ENCODE data around the genes STK32B and WFS1.

DNA sequence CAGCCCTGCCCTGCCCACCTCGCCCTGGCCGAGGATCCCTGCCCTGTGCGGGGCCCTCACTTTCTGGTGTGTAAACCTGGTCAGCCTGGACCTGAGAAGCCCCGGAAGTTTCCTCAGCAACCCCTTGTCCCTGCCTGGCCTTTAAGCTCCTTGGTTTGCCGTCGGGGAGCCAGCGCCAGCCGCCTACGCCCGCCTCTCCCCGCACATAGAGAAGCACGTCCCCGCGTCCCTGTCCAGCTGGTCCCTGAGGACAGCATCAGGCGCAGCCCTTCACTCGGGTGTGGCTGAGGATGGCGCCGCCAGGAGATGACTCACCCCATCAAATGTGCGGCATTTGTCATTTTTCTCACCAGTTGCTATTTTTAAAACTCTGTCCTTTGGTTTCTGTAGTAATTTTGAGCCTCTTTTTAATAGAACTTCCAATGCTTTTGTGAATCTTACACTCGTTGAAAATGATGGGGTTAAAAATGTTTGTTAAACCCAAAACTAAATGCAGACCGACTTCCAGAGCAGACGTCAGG, 113.1 kb upstream of the LRPAP1 start:
- RRBS: no CpG with 5 or more reads among the region's 22 CpGs

- RRBS: 49% methylated on average over 8 of the region's 27 CpGs
Measured at GRCh38 chr4:3744029-3744700, 22.0 kb upstream of the ADRA2C start.

DNA sequence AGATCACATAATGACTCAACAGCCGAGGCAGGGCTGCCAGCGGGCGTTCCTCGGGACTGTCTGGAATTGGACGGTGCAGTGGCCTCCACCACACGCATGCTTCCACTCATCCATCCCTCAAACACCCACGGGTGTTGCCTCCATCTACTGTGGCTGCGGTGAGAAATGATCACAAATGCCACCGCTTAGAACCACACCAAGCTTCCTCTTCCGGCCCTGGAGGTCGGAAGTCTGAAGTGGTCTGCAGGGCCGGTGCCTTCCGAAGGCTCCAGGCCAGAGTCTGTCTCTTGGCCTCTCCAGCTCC, 6.8 kb upstream of the ADRA2C start:
- RRBS: no CpG with 5 or more reads among the region's 13 CpGs

GRCh38 chr4:3938916-3939186, 172.7 kb downstream of the ADRA2C start:
- RRBS: no CpG with 5 or more reads among the region's 7 CpGs

DNA sequence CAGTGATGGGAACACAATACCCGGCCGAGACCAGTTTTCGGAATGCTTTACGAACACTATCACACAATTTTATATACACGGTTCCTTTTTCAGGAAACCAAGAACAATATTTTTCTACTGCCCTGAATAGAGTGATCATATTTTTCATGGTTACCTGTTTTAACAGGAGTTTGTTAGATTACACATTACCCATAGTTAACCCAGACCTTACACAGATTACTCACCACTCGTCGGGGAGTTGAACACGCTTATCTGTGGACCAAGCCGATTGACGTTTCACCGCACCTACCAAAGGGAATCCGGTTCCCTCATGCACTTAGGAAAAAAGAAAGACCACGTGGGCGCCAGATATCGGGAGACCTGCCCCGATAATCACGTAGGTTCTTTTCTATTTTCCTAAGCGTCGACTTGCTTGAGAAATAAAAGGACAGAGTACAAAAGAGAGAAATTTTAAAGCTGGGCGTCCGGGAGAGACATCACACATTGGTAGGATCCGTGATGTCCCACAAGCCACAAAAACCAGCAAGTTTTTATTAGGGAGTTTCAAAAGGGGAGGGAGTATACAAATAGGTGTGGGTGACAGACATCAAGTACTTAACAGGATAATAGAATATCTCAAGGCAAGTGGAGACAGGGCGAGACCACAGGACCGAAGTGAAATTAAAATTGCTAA, 178.8 kb downstream of the OTOP1 start:
- RRBS: no CpG with 5 or more reads among the region's 24 CpGs

GRCh38 chr4:4107317-4107837, 119.4 kb downstream of the OTOP1 start:
- RRBS: 2% methylated on average over 14 of the region's 56 CpGs

- RRBS: no CpG with 5 or more reads among the region's 13 CpGs
Measured at GRCh38 chr4:4273284-4273816, 16.6 kb downstream of the LYAR start.

- RRBS: no CpG with 5 or more reads among the region's 1 CpG
Measured at GRCh38 chr4:4796562-4796977, 62.9 kb upstream of the MSX1 start.

- RRBS: 47% methylated on average over 4 of the region's 6 CpGs
Measured at GRCh38 chr4:4851728-4851971, 7.8 kb upstream of the MSX1 start.

DNA sequence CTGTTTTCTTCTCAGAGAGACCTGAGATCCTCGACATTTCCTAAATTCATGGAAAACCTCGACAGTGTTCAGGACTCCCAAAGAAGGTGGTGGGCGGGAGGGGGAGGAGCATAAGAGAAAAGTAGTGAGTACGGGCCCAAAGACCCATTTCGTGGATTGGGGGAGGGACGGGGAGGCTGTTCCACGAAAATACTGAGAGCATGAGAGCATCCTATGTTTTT, 5.7 kb upstream of the MSX1 start:
- RRBS: no CpG with 5 or more reads among the region's 7 CpGs

DNA sequence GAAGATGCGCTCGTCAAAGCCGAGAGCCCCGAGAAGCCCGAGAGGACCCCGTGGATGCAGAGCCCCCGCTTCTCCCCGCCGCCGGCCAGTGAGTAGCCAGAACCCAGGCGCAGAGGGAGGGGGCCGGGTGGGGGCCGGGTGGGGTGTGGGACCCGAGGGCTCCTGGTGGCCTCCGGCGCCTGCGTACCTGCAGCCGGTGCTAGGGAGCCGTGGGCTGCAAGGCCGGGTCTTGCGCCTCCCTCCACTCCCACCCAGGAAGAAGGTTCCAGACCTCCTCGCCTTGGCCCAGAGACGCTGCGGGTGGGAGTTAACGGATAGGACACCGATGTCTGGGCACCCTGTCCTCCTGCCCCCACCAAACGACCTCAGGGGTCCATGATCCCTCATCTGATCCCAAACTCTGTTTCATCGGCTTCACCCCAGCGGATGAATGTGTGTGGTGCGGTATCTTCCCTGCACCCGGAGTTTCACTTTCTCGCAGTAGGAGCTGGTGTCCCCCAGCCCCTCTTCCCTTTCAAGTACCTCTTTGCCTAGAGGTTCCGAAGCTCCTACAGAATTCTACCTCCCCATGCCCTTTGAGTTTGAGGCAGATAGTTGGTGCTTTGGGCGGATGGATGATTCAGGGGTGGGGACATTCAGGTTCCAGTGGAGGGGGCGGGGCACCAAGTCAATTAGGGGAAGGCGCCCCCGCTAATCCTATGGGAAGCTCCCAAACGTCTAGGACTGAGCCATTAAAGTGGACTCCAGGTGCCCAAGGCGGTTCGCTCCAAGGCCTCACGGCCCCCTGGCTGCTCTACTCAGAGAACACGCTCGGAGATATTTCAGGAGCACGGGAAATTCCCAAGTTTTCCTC, 1.0 kb downstream of the MSX1 start:
- RRBS: 0% methylated on average over 2 of the region's 44 CpGs

DNA sequence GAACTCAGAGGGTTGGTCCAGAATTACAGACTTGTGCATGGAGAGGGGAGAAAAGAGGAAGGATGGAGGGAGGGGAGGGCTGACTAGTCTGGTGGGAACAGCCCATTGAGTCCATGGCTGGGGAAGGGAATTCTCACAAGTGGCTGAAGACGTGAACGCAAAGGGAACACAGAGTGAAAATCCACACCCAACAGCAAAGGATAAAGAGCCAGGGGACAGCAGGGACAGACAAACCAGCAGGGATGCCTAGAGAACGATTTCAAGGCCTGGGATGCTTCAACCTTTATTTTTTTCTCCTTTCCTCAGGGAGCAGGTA, 15.1 kb downstream of the CYTL1 start:
- RRBS: no CpG with 5 or more reads among the region's 3 CpGs

- RRBS: 0% methylated on average over 5 of the region's 91 CpGs
Measured at GRCh38 chr4:5051080-5051957, at the start of gene STK32B. Gene STK32B, plus strand, starts transcription at chr4:5051480.

DNA sequence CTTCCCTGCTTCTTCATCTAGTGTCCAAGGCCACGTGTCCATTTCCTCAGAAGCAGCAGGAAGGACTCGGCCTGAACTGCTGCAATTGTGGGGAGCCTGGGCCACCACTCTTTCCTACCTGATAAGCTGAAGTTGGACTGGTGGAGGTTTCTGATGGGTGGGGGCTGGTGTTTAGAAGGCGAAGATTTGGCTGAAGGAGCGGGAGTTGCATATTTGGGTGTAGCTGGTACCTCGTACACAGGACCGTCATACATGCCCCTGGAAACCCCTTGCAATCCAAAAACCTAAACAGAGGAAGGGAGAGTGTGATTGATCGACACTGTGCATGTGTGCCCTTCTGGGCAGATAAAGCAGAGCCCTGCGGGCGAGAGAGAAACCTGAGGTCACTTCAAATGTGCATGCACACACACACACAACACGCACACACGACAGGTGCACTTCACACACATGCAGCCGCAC, 67.5 kb downstream of the CRMP1 start:
- RRBS: no CpG with 5 or more reads among the region's 12 CpGs

GRCh38 chr4:5888007-5888927, 4.6 kb downstream of the CRMP1 start:
- RRBS: 2% methylated on average over 36 of the region's 102 CpGs

DNA sequence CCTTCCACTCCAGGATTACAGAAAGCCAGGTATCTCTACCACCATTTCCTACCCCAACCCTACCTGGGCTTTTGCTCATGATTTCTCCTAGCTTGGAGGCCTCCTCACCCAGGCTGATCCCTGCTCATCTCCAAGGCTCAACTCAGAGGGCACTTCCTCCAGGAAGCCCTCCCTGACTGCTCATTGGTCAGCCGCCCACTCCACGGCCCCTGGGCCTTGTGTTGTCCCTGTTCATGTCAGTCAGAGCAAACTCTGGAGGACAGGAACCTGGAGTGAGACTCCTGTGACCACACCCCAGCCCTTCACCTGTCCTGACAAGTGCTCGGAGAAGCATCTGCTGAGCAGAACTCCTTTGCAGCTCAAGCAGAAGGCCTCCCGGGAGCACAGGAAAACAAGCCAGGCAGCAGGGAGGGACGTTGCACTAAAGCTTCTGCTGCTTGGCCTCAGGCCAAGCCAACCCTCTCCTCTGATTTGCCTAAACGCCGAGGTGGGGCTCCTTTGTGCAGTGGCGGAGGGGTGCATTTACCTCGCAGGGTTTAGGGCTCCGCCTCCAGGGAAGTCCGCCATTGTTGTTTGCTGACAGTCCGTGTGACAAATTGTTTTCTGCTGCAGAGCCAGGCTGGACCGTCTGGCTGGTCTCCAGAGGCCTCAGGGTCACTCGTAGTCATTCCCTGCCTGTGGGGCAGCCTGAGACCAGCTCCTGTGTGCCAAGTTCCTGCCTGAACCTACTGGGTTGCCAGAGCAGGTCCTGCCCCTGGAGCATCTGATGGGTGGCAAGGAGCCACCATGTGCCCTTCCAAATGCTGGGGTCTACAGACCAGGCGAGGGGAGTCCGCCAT, 63.5 kb upstream of the CRMP1 start:
- RRBS: no CpG with 5 or more reads among the region's 16 CpGs

GRCh38 chr4:6180571-6181488, 19.5 kb downstream of the JAKMIP1 start:
- RRBS: no CpG with 5 or more reads among the region's 7 CpGs

DNA sequence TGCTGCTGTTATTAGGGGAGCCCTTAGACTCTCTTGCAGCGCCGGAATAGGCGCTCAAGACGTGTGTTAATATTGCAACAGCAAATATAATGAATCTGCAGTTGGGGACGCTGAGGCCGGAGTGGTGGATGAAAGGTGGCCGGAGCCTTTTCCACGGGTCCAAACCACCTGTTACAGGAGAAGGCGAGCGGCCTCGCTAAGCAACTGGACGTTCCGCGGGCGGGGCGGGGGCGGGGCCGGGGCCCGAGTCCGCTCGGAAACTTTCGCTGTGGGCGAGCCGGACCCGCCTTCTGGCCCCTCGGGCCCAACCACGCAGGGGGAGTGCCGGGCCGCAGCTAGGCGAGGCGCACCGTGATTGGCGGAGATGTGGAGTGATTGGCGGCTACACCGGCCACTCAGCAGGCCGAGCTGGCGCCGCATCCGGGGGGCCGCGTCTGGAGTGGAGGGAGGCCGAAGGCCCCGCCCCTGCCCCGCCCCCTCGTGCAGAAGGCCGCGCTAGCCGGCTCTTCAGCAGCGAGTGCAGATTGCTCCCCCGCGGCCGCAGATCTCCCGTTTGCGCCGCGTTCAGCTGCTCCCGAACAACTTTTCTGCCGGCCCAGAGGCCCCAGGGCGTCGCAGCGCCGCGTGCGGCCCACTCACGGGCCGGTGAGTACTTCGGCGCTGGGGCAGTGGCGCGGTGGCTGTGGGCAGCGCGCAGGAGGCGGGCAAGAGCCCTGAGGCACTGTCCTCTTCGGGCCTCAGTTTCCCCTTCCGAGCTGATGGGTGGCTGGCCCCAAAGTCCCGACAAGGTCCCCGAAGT, at the start of gene WFS1:
TSS of gene WFS1 (plus strand) at position 481 of the 799 bp plus-strand sequence.
- RRBS: 2% methylated on average over 46 of the region's 77 CpGs

DNA sequence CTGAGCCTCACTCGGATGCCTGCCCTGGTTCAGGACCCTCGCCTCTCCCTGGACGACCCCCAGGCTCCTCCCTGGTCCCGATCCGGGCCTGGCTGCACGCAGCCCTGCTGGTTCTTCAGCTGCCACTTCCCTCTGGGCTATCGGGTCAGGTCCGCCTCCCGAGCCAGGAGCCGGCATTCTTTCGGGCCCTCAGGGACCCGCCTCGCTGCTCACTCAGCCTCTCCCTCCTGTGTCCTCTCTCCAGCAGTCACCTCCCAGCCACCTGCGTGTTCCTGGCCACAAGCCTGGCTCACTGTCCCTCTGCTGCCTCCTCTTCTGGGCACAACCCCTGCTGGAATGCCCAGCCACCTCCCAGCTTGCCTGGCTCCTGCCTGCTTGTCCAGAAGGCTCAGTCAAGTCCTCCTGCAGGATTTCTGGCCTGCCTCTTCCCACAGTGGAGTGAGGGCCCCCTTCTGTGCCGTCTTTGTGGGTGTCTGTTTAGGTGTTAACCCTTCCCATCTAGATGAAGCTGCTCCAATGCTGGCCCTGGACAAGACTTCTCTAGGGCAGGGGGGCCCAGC, 2.1 kb downstream of the WFS1 start:
- RRBS: 44% methylated on average over 6 of the region's 15 CpGs

DNA sequence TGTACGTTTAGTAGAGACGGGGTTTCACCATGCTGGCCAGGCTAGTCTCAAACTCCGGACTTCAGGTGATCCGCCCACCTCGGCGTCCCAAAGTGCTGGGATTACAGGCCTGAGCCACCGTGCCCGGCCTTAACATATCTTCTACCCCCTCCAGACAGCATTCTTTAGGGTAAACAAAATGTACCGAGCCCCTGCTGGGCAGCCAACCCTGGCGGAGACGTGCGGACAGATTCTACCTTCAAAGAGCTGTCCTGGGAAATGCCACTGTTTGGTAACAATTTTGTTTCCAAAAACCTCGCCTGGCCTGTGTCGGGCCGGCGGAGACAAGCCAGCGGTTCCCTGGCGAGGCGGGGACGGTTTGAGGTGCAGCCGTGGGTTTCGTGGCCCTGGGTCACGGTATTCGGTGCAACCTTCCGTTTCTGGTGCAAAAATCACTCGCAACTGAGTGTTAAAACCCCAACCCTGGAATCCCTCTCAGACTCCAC, 16.6 kb upstream of the ENSG00000170846 start:
- RRBS: no CpG with 5 or more reads among the region's 26 CpGs